BJ (cell line): Measurements from ENCODE around the genes HACD3 and LCTL.

- CAGE, long polyA plus RNA = no peak
- RRBS = 4% methylated on average over 40 of the region's 109 CpGs
These were observed 22.4 kb downstream of the IGDCC3 start for GRCh38 chr15:65354940-65356238.

DNA sequence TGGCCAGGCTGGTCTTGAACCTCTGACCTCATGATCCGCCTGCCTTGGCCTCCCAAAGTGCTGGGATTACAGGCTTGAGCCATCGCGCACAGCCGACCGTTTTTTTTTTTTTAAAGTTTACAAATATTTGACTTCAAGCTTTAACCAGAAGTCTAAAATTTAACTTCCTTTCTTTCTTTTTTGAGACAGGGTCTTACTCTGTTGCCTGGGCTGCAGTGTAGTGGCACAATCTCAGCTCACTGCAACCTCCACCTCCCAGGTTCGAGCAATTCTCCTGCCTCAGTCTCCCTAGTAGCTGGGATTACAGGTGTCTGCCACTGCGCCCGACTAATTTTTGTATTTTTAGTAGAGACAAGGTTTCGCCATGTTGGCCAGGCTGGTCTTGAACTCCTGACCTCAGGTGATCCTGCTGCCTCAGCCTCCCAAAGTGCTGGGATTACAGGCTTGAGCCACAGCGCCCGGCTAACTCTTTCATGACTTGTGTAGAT, 39.1 kb upstream of the IGDCC4 start:
- CAGE, long polyA plus RNA = no peak
- RRBS = no CpG with 5 or more reads among the region's 11 CpGs

DNA sequence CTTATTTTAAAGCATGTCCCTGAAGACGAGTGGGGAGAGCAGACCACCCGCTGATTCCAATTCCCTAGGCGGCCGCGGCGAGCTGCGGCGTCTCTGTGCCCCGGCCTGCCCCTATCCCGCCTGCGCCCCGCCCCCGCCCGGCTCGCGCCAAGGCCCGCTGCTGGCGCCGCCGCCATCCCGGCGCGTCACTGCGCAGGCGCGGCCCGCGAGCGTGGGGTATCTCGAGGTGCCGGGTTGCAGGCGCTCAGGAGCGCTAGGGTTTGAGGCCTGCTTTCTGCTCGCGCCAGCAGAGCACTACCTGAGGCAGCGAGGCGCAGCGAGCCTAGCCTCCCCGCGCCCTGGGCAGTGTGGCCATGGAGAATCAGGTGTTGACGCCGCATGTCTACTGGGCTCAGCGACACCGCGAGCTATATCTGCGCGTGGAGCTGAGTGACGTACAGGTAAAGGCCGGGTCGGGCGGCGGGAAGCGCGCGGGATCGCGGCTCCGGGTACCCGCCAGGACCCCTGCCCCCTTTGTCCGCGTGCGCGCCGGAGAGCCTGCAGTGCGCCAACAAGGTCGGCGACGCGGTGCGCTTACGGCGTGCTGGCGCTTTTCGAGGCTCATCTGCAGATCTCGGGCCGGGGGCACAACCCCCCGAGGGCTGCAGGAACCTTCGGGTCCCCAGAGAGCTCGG, at the start of gene HACD3:
Gene HACD3, plus strand, starts transcription at position 185 of the 674 bp plus-strand sequence.
- CAGE, long polyA plus RNA = no peak
- RRBS = 1% methylated on average over 38 of the region's 79 CpGs

DNA sequence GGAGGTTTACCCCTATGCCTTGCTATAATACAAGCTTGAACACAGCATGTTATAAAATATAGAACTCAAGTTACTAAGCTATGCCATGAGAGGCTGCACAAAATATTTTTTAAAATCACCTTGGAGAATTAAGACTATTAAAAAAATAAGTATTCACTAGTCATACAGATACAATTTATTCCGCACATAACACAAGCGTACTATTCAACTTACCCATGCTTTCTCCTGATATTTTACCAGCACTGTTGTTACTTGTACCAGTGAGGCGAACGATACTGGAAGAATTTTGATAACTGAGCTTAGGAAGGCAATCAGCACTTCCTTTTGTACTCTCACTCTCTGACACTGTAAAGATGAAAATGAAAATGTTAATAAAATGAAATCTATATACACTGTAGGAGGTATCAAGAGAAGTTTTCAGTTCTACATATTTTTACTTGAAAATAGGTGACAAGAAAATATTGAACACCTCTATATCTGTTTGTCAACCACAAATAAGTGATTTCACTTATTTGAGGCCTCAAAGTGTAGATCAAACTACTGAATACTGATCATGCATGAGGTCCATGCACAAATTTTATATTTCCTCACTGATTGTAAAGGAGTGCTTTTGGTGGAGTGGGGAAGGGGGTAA, 74.5 kb downstream of the SLC24A1 start:
- CAGE, long polyA plus RNA = no peak
- RRBS = no CpG with 5 or more reads among the region's 4 CpGs

DNA sequence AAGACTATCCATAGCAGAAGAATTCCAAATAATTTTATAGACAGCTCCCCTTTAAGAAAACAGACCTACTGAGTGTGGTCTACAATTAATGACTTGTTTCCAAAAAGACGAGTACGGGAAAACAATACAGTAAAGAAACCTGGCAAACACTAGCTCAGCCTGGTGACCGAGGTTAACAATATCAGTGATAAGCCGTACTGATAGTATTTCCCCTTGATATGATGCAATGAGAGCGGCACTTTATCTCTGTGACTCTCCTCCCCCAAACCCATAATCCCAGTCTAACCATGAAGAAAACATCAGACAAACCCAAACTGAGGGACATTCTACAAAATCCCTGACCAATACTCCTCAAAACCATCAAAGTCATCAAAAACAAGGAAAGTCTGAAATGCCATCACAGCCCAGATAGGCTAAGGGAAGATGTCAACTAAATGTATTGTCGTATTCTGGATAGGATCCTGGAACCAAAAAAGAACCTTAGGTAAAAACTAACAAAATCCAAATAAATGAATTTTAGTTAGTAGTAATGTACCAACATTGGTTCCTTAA, 8.2 kb downstream of the DENND4A start:
- CAGE, long polyA plus RNA = no peak
- RRBS = no CpG with 5 or more reads among the region's 6 CpGs

DNA sequence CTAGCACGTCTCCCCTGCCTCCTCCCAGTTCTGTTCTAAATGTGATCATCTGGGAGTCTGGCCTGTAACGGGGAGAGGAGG, 839 bp downstream of the MAP2K1 start:
- CAGE, long polyA plus RNA = no peak
- RRBS = no CpG with 5 or more reads among the region's 2 CpGs

DNA sequence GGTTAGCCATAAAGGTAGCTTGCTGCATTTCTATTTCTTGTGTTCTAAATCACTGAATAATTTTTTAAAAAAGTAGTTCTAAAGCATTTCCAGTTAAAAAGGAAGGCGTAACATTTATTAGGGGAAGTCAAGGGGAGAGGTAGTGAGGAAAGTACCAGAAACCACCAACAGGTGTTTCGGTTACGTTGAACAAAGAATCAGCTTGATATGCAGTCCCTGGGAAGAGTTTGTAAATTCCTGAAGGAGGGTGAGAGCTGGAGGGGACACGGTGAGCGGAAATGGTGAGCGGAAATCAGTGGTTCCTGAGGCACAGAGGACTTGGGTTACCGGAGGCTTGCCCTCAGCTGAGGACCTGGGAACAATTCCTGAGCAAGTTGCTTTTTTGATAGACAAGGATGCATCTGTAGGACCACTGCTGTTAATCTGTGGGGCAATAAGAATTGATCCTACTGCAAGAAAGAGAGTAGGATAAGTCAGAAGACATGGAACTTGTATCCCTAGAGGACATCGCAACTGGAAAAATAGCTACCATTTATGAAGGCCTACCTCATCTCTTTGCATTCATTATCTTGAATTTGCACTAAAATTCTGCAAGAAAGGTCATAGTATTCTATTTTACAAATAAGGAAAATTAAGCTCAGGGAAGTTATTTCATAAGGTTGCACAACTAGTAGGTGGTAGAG, 17.9 kb downstream of the MAP2K1 start:
- CAGE, long polyA plus RNA = no peak
- RRBS = no CpG with 5 or more reads among the region's 8 CpGs

GRCh38 chr15:66414714-66415125, 28.0 kb downstream of the MAP2K1 start:
- CAGE, long polyA plus RNA = no peak
- RRBS = no CpG with 5 or more reads among the region's 6 CpGs

GRCh38 chr15:66475951-66476809, 21.4 kb downstream of the SNAPC5 start:
- CAGE, long polyA plus RNA = no peak
- RRBS = no CpG with 5 or more reads among the region's 6 CpGs

GRCh38 chr15:66488124-66488802, 9.3 kb downstream of the SNAPC5 start:
- CAGE, long polyA plus RNA = no peak
- RRBS = no CpG with 5 or more reads among the region's 4 CpGs

GRCh38 chr15:66565655-66566112, at the start of gene LCTL:
TSS of gene LCTL (minus strand) at chr15:66565998.
- CAGE, long polyA plus RNA = no peak
- RRBS = no CpG with 5 or more reads among the region's 15 CpGs

- CAGE, long polyA plus RNA = no peak
- RRBS = no CpG with 5 or more reads among the region's 7 CpGs
These were observed 14.9 kb upstream of the LCTL start for GRCh38 chr15:66580572-66581274.

DNA sequence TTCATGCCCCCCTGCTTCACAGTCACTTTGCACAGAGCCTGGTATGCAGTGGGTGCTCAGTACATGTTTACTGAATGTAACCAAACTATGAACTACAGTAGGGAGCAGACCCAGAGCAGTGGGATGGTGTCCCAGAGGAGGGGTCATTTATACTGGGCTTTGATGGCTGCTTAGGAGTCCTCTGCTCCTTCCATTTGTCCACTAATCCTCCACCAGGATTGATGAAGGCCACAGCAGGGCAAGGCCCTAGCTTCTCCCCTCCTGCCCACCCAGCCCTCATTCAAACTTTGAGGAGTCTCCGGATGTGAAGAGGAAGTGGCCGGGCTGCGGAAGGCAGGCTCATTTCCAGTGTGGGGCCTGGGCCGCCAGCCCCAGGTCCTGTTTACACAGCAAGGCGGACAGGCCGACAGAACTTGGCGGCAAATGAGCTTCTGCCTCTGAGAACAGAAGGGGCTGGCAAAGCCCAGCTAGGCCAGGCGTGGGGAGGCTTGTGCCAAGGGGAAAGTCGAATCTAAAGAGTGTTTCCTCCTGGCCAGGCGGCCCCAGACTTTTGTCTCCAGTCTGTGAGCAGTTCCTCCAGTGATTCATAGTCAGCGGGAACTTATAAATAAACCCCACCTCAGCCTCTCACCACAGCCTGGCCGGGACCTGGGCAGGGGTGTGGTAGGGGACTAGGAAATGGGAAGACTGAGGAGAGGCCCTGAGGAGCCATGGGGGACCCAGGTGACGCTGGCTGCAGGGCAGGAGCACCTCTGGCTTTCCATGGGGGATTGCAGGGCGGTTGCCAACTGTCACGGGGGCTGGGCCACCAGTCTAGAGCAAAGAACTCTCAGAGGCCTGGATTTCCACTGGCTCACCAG, 51.6 kb upstream of the LCTL start:
- CAGE, long polyA plus RNA = no peak
- RRBS = no CpG with 5 or more reads among the region's 15 CpGs

- CAGE, long polyA plus RNA = no peak
- RRBS = no CpG with 5 or more reads among the region's 13 CpGs
These were observed 101.0 kb downstream of the SMAD6 start for GRCh38 chr15:66803013-66803540.

- CAGE, long polyA plus RNA = no peak
- RRBS = under 1% methylated on average over 21 of the region's 58 CpGs
These were observed 140.0 kb downstream of the SMAD6 start for GRCh38 chr15:66841837-66842697.

DNA sequence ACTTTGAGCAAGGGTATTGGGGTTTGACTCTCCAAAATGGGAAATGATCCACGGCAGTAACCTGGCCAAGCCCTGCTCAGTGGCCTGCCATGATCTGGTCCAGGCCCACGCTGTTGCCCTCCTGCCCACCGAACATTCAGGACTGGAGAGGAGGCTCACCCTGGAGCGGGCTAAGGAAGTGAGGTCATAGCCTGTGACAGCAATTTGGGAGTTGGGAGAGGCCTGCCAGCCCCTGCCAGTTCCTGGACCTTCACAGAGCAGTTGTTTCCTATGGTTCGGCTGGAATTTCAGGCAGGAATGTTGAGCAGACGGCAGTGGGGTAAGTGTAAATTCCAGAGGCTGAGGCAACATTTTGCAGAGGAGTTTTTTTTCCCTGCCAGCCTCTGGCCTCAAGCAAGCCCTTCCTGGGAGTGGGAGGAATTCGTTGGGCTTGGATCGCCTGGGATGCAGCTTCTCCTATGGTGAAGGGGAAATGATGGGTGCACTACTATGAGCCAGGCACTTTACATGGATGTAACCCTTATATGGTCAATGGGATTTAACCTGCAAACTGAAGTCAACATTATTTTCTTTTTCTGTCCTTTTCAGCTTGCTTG, 21.1 kb upstream of the SMAD3 start:
- CAGE, long polyA plus RNA = no peak
- RRBS = no CpG with 5 or more reads among the region's 8 CpGs

- CAGE, long polyA plus RNA = no peak
- RRBS = no CpG with 5 or more reads among the region's 26 CpGs
These were observed 1.9 kb downstream of the SMAD3 start for GRCh38 chr15:67067040-67068030.

- CAGE, long polyA plus RNA = no peak
- RRBS = no CpG with 5 or more reads among the region's 7 CpGs
These were observed 4.9 kb downstream of the SMAD3 start for GRCh38 chr15:67070162-67070816.

DNA sequence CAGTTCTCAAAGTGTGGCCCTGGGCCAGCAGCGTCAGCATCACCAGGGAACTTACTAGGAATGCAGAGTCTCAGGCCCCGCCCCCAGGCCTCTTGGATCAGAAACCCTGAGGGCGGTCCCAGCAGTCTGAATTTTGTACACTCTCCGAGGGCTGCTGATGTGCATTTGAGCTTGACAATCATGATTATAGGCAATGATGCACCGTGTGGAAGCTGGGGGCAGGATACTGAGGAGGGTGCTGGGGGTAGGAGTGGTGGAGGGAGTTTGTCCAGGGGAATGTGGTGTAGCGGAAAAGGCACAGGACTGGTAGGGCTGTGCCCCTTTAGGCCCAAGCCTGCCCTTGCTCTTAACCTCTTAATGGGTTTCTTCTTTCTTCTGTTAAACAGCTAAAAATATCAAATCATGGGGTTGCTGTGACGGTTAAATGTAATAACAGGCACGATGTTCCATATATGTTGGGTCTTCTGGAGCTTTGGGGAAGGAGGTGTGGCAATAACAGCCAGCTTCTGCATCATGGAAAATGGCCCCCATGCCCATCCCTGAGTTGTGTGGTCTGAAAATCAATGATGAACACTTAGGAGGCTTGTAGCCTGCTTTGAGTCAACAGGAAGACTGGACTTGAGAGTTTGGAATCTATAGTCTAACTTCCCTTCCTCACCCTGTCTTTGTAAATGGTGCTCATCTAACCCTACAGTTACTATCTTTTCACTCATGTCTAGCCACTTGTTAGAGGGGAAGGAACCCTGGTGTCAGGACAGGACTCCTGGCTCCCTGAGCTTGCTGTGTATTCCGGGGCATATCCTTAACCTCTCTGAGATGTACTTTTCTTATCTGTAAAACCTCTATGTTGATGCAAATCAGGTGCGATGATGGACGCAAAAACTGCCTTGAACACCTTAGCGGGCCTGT, 27.3 kb downstream of the SMAD3 start:
- CAGE, long polyA plus RNA = no peak
- RRBS = no CpG with 5 or more reads among the region's 12 CpGs

GRCh38 chr15:67093320-67094334, 28.2 kb downstream of the SMAD3 start:
- CAGE, long polyA plus RNA = no peak
- RRBS = no CpG with 5 or more reads among the region's 20 CpGs